NALM6 (cell line): ENCODE measurements around the genes PACSIN3, MYBPC3, SPI1 and C1QTNF4.

- PRO-cap, result no peak
These were observed 11.3 kb upstream of the CKAP5 start for GRCh38 chr11:46857042-46858120.

DNA sequence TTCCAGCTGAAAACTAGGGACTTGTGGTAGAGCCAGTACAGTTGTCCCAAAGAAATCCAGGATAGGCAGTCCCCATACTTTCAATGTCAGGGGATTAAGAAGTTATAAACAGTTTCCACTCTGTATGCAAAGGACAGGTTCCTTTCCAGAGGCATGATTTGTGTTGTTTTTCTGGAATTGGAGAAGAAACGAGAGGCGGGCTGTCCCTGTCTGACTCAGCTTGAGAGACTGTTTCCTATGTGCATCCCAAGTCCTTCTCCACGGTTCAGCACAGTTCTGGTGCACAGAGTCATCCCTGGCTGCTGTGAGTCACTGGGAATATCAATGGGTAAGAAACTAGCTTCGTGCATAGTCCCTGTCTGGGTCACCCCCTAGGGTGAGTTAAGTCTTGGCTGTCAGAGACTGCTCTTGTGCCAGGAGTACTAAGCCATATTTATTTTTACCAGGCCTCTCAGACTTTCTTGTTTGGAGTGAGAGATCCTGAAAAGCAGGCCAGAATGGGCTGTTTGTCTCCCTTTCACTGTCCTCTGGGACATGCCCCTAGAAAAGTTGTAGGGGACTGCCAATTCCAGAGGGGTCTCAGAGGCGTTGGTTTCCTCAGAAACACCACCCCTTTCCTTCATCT is 2.4 kb upstream of the LRP4 start:
- PRO-cap, result no peak

DNA sequence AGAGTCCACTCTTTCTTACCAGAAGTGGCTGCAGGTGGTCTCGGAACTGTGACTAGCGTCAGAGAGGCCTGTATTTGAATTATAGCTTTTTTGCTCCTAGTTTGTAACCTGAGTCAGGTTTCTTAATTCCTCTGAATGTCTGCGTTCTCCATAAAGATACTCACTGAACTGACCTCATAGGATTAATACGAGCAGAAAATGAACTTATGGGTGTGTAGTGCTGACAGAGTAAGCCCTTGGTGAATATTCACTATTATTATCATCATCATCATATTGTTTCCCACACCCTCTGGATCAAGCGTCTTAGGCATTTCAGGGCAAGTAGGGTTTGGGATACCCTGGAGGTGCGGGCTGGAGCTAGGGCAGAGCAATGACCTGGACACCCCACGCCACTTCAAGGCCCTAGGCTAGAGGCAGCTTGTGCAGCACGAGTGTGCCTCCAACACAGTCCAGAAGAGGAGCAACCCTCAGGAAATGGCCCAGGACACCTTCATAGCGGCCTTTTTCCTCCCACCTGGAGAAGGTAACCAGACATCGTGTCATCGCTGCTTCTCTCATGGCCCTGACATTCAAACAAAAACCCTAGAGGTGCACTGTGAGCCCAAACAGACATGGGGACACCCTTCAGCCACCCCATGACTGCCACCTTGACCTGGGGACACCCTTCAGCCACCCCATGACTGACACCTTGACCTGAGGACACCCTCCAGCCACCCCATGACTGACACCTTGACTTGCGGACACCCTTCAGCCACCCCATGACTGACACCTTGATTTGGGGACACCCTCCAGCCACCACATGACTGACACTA is 28.8 kb downstream of the ARFGAP2 start:
- PRO-cap, result no peak

DNA sequence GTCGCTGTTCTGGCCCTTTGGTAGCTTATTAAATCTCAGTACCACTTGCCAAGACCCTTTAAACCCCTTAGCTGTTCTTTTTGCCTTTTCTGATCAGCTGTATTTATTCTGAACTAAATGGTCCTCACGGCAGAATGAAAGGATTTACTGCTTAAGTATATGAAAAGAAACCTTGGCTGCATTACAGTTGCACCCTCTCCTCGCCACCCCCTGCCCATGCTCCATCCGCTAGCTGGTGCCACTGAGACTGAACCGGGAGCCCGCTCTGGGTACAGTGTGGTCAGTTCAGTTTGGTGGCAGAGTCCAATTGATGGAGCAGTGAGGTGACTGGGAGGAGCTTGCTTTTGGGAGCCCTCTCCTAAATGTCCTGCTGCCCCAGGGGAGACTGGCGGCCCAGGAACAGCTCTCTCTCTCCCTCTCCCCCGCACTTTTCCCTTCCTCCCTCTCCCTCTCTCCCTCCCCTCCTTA is 22.0 kb downstream of the ARFGAP2 start:
- PRO-cap, result no peak

GRCh38 chr11:47186299-47186490 is at the start of gene PACSIN3:
Gene PACSIN3 (minus strand): TSS chr11:47186434.
- PRO-cap, result bidirectional peak, plus-strand start at chr11:47186515, minus-strand start at chr11:47186407

GRCh38 chr11:47187996-47188241 is 1.7 kb upstream of the PACSIN3 start:
- PRO-cap, result no peak

DNA sequence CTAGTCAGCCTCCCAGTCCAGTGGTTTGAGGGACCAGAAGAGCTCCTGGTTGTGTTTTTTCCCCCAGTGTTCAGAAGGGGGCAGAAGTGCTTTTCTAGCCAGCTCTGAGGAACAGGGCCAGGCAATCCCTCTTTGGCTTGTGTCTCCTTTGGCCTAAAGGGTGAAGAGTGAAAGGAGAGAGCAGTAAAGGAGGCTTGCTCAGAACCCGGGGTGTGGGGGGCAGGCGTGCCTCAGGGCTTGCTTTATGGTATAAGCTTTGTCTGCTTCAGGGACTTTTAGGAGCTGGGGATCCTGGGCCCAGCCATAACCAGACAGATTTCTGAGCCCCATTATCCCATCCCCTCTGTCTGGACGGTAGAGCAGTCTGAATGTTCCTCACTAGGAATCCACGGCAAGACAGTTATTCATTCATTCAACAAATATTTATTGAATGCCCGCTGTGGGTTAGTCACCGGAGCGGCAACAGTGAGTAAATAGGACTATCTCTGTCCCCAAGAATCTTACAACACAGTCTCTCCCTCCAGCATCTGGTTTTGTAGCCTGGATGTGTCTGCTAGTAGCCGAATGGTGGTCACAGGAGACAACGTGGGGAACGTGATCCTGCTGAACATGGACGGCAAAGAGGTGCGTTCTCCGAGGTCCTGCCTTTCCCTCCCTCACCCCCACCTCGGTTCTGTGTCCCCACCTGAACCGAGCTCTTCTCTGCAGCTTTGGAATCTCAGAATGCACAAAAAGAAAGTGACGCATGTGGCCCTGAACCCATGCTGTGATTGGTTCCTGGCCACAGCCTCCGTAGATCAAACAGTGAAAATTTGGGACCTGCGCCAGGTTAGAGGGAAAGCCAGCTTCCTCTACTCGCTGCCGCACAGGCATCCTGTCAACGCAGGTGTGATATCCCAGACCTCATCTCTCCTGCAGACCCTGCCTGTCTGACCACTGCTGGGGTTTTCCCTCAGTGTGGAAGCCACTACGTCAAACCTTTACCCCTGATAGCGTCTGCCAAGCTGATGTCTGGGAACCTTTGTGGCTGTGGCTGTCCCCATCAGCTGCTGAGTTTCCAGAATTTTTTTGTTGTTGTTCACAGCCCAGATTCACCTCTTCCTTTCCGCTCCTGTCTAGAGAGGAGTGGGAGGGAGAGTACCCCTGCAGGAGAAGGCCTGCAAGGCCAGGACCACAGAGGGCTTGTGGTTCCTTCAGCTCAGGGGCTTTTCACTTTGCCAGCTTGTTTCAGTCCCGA is 14.1 kb downstream of the ACP2 start:
- PRO-cap, result no peak

- PRO-cap, result bidirectional peak, plus-strand start at chr11:47269378, minus-strand start at chr11:47269004; bidirectional peak, plus-strand start at chr11:47269672, minus-strand start at chr11:47269548; bidirectional peak, plus-strand start at chr11:47270133, minus-strand start at chr11:47269996
These were observed 11.9 kb downstream of the NR1H3 start for GRCh38 chr11:47269264-47270505.

GRCh38 chr11:47326336-47327386 is 25.8 kb downstream of the MYBPC3 start:
- PRO-cap, result no peak

DNA sequence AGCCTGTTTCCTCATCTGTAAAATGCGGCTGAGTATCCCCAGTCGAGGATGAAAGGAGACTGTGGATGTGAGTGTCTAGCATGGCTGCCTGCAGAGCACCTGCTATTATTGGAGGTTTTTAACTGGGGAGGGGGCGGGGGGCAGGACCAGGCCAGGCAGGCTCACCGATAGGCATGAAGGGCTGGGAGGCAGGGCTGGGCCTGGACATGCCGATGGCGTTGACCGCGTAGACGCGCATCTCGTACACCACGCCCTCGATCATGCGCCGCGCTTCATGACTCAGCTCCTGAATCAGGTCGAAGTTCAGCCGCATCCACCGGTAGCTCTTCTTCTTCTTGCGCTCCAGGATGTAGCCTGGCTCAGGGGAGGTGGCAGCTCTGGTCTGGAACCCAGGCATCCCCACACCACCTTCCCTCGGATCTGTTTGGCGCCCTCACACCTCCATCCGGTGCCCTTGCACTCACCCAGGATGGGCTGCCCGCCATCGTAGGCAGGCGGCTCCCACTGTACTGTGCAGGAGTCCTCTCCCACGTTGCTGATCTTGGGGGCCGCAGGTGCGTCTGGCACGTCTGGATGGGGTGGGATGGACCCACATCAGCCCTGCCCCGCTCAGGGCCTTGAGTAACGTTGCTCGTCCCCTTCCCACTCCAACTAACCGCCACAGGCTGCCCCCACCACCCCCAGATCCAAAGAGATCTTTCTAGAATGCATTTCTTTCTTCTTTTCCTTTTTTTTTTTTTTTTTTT is 15.1 kb downstream of the MYBPC3 start:
- PRO-cap, result no peak

DNA sequence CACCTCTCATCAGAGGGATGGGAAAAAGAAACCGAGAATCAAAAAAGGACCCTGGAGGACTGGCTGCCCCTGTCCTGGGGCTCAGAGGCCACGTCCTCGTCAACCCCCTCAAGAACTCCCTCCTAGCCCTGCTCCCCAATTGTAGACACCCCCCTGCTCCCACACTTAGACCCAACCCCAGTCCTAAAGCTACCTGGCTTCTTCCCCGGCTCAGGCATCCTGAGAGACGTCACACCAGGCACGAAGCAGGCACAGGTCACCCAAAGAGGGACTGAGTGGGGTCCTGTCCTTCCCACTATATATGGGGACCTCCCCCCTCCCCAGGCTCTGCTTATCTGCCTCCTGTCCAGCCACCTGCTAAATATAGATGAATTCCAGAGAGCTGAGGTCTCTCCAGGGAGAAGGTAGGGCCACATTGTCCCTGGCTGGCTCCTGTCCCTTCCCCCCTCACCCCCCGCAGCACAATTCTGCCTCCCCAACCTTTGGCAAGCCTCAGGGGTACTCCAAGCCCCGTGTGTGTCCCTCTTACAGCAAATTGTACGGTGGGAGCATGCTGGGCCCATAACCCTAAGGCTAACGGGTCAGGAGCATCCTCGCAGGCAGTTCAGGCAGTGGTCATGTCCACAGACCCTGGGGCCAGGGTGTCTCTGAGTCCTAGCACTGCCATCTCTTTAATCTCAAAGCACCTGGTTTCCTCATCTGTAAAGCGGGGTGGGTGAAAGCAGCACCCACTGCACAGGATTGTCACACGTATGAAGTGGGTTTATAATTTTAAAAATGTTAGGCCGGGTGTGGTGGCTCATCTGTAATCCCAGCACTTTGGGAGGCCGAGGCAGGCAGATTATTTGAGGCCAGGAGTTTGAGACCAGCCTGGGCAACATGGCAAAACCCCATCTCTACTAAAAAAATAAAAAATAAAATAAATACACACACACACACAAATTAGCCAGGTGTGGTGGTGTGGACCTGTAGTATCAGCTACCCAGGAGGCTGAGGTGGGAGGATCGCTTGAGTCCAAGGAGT is at the start of gene MYBPC3:
MYBPC3 (minus strand) TSS at position 273 of the 1,023 bp plus-strand sequence.
- PRO-cap, result no peak

DNA sequence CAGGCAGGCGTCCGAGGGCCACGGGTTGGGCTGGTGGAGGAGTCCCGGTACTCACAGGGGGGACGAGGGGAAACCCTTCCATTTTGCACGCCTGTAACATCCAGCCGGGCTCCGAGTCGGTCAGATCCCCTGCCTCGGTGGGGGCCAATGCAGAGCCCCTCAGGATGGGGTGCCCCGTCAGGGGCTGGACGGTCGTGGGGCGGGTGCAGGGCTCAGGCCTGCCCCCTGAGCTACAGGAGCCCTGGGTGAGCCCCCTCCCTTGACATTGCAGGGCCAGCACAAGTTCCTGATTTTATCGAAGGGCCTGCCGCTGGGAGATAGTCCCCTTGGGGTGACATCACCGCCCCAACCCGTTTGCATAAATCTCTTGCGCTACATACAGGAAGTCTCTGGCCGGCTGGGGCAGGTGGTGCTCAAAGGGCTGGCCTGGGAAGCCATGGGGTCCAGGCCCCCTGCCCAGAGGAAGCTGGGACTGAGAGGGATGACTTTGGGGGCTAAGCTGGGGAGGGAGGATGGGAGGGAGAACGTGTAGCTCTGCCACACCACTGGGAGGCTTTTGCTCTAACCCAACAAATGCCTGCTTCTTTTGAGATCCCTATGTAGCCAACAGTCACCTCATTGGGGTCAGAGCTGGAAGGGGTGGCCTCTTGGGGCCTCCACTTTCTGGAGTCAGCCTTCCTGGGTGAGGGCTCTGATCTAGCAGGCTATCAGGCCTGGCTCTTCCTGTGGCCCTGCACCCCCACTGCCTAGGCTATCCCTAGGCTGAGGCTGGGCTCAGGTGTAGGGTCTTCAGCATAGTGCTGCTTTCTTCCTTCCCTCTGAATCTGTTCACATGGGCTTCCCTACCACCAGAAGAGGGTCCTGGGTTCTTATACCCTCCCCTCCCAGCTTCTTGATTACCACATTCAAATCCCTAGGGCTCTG is at the start of gene SPI1:
SPI1 (minus strand) TSS at position 294 of the 924 bp plus-strand sequence.
- PRO-cap, result bidirectional peak, plus-strand start at position 377 of the sequence, minus-strand start at position 294 of the sequence; bidirectional peak, plus-strand start at position 659 of the sequence, minus-strand start at position 558 of the sequence

DNA sequence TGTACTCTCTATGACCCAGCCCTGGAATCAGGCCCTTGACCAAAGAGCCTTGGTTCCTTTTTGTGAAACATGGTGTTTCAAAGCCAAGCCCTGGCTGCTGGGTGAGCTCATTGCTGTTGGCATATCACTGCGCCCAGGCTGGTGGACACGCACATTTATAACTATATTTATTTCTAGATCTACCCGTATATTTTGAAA is 8.3 kb upstream of the PSMC3 start:
- PRO-cap, result no peak

GRCh38 chr11:47497378-47497793 is 48.5 kb upstream of the RAPSN start:
- PRO-cap, result no peak

- PRO-cap, result no peak
These were observed 20.1 kb downstream of the CELF1 start for GRCh38 chr11:47532832-47533213.

GRCh38 chr11:47593900-47594805 is at the start of gene C1QTNF4:
Gene C1QTNF4 (minus strand): TSS chr11:47594411.
- PRO-cap, result no peak

DNA sequence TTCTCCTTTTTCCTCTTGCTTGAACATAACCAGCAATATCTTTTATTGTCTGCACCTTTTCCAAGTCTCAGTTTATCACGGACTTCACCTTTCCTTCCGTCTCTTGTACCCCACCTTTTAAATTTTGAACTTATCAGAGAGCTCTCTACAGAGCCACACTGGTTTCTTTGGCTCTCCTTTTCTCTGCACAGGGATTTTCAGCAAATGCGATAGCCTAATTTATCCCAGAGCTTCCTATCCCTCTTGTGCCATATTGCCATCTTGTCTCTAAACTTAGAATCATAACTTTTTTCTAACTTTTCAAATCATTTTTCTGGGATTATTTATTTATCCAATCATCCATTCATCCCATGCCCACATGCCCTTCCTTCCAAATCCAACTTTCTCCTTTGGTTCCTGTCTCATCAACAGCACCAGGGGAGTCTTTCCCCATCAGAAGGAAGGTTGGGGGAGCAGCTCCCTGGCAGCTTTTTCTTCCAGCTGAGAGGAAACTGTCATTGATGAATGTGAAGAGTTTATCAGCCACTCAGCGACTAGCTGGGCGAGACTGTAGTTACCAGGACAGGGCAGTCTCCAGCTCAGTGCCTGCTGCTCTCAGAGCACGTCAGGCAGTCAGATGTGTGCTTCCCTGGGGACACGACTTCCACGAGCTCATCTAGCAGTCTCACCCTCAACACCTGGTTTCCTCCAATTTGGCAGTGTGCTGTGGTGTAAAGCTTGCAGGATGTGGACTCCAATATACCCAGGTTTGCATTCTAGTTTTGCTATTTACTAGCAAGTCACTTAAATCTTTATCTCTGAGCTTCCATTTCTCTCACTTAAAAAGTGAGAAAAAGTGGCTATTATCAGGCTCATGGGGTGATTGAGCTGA is 12.4 kb upstream of the C1QTNF4 start:
- PRO-cap, result no peak

DNA sequence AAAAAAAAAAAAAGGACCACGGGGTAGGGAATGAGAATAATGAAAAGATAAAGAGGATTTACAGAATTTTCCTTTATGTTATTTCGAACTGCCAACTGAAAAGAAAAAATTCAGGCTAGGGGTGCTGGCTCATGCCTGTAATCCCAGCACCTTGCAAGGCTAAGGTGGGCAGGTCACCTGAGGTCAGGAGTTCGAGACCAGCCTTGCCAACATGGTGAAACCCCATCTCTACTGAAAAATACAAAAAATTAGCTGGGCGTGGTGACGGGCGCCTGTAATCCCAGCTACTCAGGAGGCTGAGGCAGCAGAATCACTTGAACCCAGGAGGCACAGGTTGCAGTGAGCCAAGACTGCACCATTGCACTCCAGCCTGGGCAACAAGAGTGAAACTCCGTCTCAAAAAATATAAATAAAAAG is 24.6 kb downstream of the FNBP4 start:
- PRO-cap, result no peak

- PRO-cap, result no peak
These were observed 25.4 kb upstream of the FNBP4 start for GRCh38 chr11:47792590-47792943.

GRCh38 chr11:47835487-47835783 is 12.7 kb downstream of the NUP160 start:
- PRO-cap, result no peak